Esophagus muscularis mucosa (tissue), 4 donors: ENCODE measurements around the genes TPRG1L and CHD5.

- PRO-cap, result no peak
- RAMPAGE, long total RNA, 4 experiments, result no peak in any of the 4 experiments
Measured at GRCh38 chr1:3369947-3370476, 84.5 kb upstream of the ARHGEF16 start.

DNA sequence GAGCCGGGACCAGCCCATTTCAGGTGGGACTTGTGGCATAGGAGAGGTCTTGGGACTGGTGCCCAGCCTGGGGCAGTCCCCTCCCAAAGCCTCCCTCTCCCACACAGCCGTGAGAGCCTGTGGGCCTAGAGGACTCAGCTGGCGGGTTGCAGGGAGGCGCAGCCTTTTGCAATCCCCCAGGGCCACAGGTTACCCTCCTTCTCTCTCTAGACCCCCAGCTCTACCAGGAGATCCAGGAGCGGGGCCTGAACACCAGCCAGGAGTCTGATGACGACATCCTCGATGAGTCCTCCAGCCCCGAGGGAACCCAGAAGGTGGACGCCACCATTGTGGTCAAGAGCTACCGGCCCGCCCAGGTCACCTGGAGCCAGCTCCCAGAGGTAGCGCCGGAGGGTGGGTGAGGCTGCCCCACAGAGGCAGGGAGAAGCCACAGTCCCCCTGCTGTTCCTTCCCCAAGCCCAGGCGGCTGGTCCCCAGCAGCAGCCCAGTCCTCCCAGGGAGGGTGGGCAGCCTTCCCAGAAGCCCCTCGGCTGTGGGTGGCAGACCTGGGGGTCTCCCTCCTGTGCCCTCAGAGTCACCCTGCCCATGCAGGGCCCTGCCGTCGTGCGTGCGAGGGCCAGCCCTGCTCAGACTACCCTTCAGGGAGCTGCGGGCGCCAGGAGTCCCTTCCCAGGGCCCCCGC, 12.6 kb downstream of the ARHGEF16 start:
- PRO-cap, result no peak
- RAMPAGE, long total RNA, 4 experiments, result no peak in any of the 4 experiments

DNA sequence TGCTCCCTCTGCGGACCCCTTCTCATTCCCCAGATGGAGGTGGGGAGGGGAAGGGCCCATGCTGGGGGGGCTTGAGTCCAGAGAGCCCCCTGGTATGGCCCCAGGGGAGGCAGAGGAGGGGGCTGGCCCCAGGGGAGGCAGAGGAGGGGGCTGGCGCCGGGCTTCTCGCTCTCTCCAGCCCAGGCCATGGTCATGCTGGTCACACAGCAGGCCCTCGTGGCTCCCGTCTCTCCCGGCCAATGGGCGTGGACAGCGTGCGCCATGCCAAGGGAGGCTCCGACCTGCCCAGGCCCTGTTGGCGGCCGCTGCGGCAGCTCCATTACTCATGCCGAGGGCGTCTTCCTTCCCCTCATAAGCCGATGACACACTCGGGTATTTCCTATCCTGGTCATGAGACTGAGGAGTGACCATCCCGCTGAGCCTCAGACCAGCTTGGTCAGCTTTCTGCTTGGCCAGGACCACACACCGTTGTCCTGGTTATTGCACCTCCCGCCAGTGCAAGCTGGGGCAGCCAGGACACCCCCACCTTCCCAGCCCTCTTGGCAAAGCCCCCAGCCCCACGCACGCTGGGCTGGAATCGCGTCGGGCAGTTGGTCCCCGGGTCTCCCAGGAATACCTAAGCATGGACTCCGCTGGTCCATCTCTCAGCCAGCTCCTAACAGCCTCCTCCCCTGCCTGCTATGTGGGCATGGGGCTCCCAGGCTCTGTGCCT, 49.7 kb downstream of the ARHGEF16 start:
- PRO-cap, result no peak
- RAMPAGE, long total RNA, 4 experiments, result no peak in any of the 4 experiments

DNA sequence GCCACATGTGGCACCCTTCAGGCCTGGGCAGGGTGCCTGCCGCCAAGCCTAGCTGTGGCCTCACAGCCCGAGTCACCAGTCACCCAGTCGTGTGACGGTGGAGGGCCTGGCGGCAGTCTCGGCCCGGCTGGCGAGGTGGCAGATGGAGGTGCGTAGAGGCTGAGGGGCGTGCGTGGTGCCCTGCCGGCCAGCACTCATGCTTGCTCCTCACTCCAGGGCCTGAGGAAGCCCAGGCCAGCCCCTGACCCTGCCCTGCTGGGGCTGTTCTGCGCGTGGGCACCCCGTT, 11.8 kb downstream of the MEGF6 start:
- PRO-cap, result no peak
- RAMPAGE, long total RNA, 4 experiments, result no peak in any of the 4 experiments

DNA sequence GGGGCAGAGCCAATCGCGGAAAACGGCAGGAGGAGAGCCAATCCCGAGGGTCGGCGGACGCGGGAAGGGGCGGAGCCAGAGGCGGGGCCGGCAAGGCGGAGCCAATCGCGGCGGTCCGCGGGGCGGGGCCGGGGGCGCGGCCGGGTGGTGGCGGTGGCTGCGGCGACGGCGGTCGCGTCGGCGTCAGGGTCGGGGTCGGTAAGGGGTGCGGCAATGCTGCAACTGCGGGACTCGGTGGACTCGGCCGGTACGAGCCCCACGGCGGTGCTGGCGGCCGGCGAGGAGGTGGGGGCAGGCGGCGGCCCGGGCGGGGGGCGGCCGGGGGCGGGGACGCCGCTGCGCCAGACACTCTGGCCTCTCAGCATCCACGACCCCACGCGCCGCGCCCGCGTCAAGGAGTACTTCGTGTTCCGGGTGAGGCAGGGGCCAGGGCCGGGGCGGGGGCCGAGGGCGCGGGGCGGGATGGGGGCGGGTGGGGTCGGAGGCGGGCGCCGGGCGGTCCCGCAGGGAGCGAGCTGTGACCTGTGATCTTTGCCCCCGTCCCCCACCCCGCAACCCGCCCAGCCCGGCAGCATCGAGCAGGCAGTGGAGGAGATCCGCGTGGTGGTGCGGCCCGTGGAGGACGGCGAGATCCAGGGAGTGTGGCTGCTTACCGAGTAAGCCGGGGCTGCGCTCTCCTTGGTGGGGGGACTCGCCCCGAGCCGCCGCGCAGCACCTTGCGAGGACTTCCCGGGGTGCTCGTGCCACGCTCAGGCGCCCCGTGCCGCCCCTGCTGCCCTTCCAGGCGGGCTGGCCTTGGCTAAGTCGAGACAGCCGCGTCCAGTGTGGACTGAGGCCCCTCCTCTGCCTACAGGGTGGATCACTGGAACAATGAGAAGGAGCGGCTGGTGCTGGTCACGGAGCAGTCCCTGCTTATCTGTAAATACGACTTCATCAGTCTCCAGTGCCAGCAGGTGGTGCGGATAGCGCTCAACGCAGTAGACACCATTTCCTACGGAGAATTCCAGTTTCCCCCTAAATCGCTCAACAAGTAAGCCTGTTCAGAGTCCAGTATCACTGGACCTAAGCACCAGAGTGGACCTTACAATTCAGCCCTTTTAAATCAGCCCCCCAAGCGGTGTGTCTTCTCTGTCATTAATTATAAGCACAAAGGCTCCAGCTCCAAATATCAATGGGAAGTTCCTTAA, at the start of gene TPRG1L:
TSS of gene TPRG1L (plus strand) at position 156 of the 1,187 bp plus-strand sequence.
- PRO-cap, result bidirectional peak, plus-strand start at position 186 of the sequence, minus-strand start outside the sequence
- RAMPAGE, long total RNA, 4 experiments, result start-site peak on the plus strand in 2 of 4 experiments, centred at positions 156 to 771 of the sequence, 10 to 12 reads per replicate

DNA sequence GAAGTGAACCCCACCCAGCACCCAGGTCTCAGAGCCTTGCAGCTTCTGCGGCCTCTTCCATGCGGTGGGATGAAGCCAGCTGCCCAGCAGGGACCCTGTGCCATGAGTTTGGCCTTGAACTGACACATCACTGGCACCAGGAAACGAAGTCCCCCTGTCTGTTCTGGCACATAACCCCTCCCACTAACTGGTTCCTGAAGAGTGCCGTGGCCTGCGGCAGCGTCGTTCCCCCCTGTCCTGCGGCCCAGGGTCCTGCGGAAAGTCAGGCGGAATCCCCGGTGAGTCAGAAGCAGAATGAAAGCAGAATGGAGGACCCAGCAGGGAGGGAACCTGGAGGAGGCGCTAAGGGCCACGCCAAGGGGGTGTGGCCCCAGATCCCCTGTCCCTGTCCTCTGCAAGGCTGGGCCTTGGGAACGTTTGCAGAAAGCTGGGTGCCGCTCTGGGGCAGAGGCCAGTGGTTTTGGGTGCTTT, 36.0 kb downstream of the TP73 start:
- PRO-cap, result no peak
- RAMPAGE, long total RNA, 4 experiments, result no peak in any of the 4 experiments

- PRO-cap, result no peak
- RAMPAGE, long total RNA, 4 experiments, result no peak in any of the 4 experiments
Measured at GRCh38 chr1:3698486-3698781, 46.1 kb downstream of the TP73 start.

- PRO-cap, result no peak
- RAMPAGE, long total RNA, 4 experiments, result no peak in any of the 4 experiments
Measured at GRCh38 chr1:3880124-3880570, 19.9 kb downstream of the C1orf174 start.

GRCh38 chr1:4027538-4027961, 127.5 kb upstream of the C1orf174 start:
- PRO-cap, result no peak
- RAMPAGE, long total RNA, 4 experiments, result no peak in any of the 4 experiments

GRCh38 chr1:4484152-4484351, 170.4 kb upstream of the AJAP1 start:
- PRO-cap, result no peak
- RAMPAGE, long total RNA, 4 experiments, result no peak in any of the 4 experiments

GRCh38 chr1:5879702-5880294, 112.4 kb downstream of the NPHP4 start:
- PRO-cap, result no peak
- RAMPAGE, long total RNA, 4 experiments, result no peak in any of the 4 experiments

DNA sequence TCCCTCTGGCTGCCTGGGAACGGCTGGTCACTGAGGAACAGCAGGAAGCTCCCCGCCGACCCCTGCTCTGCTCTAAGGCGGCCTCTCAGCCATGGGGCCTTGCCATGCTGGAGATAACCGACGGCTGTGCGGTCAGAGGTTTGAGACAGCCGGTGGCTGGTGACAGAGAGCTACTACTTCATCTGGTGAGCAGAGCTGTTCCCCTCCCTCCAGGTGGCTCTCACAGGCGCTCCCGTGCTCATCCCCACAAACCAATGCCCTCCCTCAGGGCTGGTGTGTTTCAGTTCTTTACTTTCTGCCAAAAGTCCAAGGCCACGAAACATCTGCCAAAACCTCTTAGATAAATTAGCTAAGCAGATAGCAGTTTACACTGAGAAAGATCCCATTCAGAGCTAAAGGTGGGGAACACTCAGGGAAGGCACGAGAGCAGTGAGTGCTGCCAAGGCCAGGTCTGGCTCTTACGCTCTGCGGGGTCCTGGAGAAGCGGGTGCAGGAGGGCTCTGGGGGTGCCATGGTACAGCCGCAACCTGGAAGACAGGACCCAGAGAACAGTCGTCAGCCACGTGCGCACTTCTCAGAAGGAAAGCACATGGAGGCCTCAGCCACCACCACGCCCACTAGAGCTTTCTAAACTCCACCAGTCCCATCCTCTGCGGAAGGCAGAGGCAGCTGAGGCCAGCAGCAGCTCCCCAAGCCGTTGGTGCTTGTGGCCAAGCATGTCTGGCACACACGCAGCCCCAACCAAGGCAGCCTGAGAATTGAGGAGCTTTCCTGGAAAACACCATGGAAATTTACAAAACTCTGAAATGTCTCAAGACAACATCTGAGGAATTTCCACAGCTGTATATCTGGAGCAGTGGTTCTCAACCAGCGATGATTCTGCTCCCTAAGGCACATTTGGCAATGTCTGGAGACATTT, 25.1 kb downstream of the NPHP4 start:
- PRO-cap, result no peak
- RAMPAGE, long total RNA, 4 experiments, result no peak in any of the 4 experiments

DNA sequence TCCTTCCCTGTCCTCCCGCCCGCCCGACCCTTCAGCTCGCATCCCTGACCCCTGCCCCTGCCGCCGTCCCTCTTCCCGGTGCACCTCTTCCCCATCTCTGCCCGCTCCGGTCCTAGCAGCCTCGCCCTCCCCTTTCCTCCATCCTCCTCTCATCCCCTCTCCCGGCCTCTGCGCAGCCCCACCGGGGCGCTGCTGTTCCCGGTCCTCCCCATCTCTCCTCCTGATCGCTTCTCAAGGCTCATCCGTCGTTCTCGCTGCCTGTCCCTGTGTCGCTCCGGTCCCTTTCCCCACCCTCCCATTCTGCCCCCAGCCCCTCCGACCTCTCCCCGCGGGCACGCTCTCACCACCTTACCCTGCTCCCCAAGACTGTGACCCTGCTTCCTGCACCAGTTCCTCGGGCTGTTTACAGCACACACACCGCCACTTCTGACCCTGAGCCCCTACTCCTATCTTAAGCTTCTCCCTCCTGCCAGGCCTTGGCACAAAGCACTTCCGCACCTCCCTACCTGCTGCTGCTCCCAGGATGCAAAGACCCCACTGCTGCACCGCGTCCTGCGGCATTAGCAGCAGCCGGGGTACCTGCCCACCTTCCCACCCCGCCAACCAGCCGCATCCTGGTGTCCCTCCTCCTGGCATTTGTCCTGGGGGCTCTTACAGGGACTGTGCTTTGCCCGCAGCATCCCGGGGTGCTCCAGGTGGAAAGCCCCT, 939 bp upstream of the NPHP4 start:
- PRO-cap, result no peak
- RAMPAGE, long total RNA, 4 experiments, result no peak in any of the 4 experiments

DNA sequence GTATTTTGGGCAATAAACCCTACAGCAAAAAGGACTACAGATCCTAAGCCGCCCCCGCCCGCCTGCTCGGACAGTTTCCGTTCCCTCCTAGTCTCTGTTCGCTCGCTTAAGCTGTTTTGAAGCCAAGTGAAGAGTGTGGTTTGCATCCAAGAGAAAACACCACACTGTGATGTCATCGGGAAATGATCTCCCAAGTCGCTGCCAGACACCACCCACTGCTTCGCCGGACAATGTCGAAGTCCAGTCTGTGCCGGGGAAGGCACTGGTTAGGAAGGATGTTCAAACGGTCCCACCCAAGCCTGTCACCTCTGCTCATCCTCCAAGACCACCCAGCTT, 52.8 kb downstream of the KCNAB2 start:
- PRO-cap, result no peak
- RAMPAGE, long total RNA, 4 experiments, result no peak in any of the 4 experiments

DNA sequence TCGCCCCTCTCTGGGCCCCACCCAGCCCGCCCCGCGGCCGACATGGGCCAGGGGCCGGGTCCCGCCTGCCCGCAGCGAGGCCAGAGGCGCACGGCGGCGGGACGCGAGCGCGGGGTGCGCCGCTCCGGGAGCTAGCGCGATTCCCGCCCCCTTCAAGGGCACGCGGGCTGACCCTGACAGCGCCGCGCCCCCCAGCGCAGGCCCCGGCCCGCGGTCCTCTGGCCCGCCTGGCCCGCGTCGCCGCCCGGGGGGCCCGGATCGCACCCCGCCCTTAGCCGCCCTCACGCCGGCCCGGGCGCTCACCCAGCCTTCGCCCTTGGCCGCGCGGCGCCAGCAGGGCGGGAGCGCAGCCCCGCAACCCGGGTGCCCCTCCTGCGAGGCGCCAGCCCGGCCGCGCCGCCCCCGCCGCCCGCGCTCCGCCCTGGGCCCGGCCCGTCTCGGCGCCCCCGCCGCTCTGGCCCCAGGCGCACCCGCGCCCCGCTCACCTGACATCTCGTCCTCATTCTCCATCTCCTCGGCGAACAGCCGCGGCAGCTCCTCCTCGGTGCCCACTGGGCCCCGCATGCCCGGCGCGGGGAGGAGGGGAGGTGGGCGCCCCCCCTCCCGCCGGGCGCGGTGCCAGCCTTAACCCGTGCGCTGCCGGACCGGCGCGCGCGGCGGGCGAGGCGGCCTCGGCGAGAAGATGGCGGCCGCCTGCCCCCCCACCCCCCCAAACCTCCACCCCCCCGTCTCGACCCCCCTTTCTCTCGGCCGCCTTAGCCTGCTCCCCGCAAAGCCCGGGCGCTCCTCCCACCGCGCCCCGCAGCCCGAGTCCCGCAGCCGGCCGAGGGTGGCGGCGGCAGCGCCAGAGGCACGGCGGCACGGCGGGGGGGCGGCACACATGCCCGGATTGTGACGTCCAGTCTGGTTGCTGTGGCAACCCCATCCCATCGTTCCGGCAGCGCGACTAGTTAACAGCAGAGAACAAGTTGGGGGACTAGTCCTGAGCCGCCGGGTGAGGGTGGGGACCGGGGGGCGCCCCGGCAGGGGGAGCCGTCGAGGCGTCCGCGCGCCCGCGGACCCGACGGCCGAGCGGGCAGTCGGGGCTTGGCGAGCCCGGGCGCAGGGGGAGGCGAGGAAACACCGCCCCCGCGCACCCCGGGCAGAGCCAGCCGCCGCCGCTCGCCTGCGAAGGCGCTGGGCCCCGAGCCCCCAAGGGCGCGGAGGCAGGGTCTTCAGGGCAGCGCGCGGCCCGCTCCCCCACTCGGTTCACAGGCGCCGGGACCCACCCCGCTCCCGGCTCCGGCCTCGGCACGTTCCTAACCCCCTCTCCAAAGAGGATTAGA, at the start of gene CHD5:
TSS of gene CHD5 (minus strand) at position 862 of the 1,325 bp plus-strand sequence.
- PRO-cap, result unidirectional peak, minus-strand start at position 456 of the sequence; unidirectional peak, minus-strand start at position 553 of the sequence
- RAMPAGE, long total RNA, 4 experiments, result start-site peak on the minus strand in 3 of 4 experiments, centred at positions 525 to 615 of the sequence, 43 to 60 reads per replicate

DNA sequence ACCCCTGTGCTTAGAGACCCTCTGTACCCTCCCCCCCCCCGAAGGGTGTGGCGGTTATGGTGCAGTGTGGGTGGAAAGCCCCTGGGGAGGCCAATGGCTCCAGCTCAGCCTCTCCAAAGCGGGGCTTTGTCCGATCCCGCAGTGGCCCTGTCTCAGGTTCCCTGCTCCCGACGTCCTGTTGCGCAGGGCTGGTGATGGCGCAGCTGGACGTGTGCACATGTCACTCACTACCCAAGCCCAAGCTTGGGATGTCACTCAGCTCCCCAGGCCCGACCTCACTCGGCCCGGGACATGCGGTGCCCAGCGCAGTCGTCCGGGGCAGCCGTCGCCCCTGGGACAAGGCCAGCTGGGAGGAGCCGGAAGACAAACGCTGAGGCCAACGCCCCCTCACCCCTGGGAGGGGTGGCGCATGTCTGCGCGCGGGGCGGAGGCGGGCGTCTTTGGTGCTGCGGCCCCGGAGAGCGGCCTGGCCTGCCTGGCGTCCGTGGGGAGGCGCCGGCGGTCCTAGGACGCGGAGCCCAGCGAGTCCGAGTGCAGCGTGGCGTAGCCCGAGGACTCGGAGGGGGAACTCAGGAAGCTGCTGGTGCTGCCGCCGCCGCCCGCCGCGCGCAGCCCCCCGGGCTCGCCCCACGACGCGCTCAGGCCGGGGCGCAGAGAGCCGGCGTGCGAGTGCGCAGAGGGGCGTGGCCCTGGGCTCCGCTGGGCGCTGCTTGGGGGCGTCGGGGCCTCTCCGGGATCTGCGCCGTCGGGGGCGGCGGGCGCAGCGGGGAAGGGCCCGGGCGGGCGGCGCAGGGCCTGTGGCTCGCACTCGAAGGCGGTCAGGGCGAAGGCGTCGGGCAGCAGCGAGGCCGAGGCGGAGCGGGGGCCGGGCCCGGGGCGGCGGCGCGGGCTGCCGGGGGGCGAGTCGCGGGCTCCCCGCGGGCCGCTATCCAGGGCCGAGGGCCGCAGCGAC, 5.1 kb downstream of the HES3 start:
- PRO-cap, result no peak
- RAMPAGE, long total RNA, 4 experiments, result no peak in any of the 4 experiments

GRCh38 chr1:6275967-6276981, 15.4 kb upstream of the GPR153 start:
- PRO-cap, result bidirectional peak, plus-strand start at chr1:6276633, minus-strand start at chr1:6276547
- RAMPAGE, long total RNA, 4 experiments, result no peak in any of the 4 experiments

DNA sequence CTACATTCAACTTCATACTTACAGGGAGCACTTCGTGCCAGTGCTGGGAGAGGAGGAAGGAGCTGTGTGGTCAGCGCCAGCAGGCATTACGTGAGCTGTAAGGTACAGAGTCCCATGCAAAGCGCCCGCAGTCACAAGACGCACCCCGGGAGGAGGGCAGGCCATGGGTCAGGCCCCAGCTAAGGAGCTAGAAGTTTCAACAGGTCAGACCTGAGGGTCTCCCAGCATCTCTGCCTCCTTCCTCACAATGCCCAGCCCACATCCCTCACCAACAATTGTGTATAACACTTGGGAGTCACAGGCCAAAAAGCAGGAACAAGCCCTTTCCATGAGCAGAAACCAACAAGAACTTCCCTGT, 21.8 kb upstream of the GPR153 start:
- PRO-cap, result no peak
- RAMPAGE, long total RNA, 4 experiments, result no peak in any of the 4 experiments

GRCh38 chr1:6353676-6354451, 39.7 kb downstream of the ACOT7 start:
- PRO-cap, result no peak
- RAMPAGE, long total RNA, 4 experiments, result no peak in any of the 4 experiments

- PRO-cap, result bidirectional peak, plus-strand start at chr1:6497656, minus-strand start at chr1:6497424
- RAMPAGE, long total RNA, 4 experiments, result no peak in any of the 4 experiments
Measured at GRCh38 chr1:6496792-6497921, 5.7 kb upstream of the PLEKHG5 start.